ENCODE data around the gene BOLA1.

GRCh38 chr1:147624722-147625435, 45.4 kb downstream of the ACP6 start:
- RRBS, result 95% methylated on average over 3 of the region's 11 CpGs

DNA sequence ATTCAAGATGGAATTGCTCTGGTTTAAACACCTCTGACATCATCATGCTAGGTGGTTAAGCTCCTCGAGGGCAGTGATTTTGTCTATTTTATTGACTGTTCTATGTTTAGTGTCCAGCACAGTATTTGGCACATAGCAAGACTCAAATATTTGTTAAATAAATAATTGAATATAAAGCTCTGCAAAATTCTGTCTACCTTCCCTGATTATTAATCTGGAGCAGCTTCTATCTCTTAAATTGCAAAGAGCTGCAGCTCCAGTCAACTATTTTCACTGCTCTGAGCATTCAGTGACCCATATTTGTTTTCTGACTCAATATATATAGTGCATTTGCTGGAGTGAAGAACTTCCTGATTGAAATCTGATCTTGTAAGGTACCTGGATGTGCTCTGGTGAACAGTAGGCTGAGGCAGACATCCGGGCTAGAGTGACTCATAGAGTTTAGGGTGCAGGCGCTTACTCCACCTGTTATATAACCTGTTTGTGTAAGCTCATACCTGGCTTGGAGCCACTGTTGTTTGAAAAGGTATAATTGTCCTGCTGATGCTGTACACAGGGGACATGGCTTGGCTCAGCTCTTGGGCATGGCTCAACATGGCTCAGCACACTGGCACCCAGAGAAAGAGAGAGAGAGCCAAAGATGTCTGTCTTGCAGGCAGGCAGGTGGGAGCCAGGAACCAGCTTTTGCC, 43.5 kb downstream of the GJA5 start:
- RRBS, result no CpG with 5 or more reads among the region's 3 CpGs

GRCh38 chr1:147738756-147739107, 21.7 kb downstream of the GJA5 start:
- RRBS, result no CpG with 5 or more reads among the region's 5 CpGs

- RRBS, result no CpG with 5 or more reads among the region's 6 CpGs
Observed at GRCh38 chr1:147780831-147781719, 20.7 kb upstream of the GJA5 start.

GRCh38 chr1:147794441-147795031, 34.1 kb upstream of the GJA5 start:
- RRBS, result 81% methylated on average over 3 of the region's 10 CpGs

DNA sequence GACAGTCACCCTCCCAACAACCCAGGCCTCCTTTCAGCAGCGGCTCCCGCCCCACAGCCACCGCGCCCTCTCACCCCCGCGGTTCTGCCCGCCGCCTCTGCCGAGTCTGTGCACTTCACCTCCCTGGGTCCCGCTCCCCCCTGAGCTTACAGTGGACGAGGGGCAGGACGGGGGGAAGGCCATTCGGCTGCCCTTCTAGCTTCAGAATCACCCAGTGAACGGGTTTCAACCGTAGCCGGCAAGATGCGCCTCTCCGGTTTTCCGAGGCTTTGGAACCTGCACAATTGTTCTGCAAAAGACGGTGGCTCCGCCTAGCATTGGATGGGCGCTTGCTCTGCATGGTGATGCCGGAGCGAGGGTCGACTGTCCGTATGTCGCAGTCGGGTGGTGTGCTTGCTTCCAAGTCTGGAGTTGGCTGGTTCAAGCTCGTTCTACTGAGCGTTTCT, 86.5 kb downstream of the GPR89B start:
- RRBS, result no CpG with 5 or more reads among the region's 30 CpGs

DNA sequence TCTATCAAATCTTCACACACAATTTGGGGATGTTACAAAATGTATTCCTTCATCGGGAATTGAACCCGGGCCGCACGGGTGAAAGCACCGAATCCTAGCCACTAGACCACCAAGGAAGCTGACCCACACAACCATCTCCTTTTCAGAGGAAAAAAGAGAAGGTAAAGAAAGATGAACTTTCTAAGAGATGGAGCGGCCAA, 156.7 kb upstream of the NBPF11 start:
- RRBS, result no CpG with 5 or more reads among the region's 6 CpGs

DNA sequence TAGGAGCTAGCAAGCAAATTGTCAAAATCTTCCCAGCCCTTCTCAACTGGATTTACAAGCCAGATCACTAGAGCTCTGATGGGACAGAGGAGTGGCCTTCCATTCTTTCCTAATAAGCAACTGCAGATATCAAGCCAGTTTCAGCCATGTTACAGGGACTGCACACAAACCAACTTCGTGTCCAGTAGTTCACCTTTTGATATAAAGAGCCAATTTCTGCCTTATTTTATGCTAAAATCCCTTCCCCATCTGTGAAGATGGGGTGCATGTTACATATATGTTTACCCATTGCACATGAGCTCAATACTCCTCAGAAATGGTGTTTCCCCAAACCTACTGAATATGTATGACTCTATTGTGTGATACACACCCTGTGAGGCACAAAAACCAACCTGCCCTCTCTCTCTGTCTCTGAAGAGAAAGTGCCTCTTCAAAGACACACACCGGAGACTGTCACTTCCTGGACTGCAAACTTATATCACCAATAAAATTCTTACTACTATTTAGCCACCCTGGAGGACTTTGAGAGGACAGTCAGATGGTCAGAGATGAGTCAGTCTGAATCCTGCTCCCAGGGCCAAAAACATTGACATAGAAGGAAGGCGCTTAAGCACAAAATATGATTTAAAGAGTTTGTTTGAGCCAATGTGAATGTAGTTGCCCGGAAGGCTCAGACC, 110.5 kb downstream of the PPIAL4G start:
- RRBS, result no CpG with 5 or more reads among the region's 4 CpGs

- RRBS, result no CpG with 5 or more reads among the region's 9 CpGs
Observed at GRCh38 chr1:148373397-148373973, 109.6 kb downstream of the PPIAL4G start.

DNA sequence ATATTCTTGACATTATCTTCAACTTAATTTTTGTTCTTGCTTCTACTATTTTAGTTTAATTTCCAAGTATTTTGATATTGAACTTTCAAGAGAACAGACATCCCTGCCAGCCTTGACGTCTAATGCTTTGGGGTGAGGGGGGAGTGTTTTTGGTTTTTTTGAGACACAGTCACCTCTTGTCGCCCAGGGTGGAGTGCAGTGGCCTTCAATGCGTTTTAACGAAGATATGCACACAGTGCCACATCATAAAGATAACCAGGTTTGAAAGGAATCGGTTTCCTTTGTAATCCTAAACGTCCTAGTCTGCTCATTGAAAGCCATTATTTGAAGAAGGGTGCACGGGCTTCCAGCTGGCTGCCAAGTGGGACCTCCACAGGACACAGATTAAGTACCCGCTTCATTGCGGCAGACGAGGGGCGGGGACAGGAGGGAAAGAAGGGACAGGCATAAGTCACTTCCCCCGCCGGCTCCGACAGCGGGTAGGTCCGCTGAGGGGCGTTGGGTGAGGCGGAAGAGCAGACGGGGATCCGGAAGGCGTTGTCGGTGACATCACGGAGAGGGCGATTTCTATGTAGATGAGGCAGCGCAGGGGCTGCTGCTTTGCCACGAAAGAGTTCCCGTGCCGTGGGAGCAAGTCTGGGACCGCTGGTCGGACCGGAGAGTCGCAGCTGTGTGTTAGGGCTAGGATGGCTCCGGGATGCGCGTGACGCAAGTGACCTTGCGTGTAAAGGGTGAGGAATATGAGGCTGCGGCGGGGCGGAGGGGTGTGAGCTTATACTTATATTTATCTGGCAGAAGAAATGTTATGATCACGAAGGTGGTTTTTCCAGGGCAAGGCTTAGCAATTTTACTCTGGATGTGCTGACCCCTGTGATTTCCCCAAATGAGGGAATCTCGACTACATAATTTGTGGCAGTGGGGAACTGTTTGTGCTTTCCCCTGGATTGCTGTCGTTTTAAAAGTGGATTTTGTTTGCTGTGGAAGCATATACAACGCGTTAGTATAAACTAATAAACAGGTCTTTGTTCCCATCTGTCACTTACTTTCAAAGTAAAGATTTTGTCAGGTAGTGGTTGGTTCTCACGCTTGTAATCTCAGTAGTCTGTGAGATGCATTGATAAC, 80.8 kb downstream of the PPIAL4G start:
- RRBS, result no CpG with 5 or more reads among the region's 46 CpGs

GRCh38 chr1:148428151-148428670, 54.9 kb downstream of the PPIAL4G start:
- RRBS, result no CpG with 5 or more reads among the region's 4 CpGs

DNA sequence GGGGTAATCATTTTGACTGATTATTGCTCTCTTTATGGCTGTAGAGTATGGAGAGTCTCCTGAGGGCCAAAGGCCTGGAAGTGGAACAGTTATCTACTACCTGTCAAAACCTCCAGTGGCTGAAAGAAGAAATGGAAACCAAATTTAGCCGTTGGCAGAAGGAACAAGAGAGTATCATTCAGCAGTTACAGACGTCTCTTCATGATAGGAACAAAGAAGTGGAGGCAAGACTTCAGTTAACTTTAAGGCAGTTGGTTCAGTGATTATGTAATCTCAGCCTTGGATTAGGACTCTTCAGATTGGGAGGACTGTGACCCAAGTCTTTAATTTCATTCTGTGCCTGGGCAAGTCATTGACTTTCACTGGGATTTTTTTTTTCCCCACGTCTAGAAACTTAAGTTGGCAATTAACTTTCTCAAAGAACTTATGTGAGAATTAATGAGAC, 123.5 kb downstream of the PDE4DIP start:
- RRBS, result no CpG with 5 or more reads among the region's 3 CpGs

DNA sequence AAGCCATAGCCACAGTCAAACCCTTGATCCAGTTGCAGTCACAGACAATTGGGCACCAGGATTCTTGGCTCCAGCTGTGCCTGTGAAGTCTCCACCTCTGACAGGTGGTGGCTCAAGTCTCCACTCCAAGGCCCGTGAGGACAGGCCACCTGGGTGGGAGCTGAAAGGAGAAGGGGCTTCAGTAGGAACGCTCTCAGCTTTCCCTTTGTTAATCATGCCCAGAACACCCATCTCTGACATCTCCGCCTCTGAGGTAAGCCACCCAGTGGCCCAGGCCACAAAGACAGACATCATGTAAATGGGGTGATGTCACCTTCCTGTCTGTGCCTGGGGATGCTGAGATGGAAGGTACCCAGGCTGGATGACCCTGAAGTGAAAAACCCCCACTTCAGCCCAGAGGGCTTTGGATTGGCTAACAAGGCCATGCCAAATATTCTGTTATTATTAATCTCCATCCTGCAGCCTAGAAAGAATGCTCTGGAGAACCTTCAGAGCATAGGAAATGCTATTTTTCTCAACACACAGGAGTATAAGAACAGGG, 10.3 kb upstream of the NBPF9 start:
- RRBS, result no CpG with 5 or more reads among the region's 3 CpGs

DNA sequence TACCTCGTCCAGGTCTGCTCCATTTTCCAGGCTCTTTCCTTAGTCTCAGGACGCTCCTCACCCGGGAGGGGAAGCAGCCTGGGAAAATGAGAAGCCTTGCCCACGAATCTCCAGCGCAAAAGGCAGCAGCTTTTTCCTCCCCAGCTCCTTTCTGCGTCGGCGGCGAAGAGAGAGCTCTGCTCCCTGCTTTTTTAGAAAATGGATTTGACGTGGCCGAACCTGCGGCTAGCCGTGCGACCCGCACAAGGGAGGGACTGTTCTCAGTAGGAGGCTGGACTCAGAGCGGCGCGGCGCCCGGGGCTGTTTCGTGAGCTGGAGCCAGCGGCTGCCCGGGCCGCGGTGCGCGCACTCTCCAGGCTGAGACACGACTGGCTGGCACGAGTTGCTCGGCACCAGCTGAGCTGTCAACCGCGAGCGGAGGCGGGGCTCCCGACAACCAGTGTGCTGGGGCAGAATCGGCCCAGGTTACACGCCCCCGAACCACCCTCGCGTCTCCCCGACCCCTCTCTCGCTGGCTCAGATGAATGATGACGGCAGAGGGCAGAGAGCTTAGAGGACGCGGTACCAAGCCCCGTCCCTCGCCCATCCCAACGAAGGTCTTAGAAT, 104.9 kb upstream of the NOTCH2NLC start:
- RRBS, result no CpG with 5 or more reads among the region's 48 CpGs

DNA sequence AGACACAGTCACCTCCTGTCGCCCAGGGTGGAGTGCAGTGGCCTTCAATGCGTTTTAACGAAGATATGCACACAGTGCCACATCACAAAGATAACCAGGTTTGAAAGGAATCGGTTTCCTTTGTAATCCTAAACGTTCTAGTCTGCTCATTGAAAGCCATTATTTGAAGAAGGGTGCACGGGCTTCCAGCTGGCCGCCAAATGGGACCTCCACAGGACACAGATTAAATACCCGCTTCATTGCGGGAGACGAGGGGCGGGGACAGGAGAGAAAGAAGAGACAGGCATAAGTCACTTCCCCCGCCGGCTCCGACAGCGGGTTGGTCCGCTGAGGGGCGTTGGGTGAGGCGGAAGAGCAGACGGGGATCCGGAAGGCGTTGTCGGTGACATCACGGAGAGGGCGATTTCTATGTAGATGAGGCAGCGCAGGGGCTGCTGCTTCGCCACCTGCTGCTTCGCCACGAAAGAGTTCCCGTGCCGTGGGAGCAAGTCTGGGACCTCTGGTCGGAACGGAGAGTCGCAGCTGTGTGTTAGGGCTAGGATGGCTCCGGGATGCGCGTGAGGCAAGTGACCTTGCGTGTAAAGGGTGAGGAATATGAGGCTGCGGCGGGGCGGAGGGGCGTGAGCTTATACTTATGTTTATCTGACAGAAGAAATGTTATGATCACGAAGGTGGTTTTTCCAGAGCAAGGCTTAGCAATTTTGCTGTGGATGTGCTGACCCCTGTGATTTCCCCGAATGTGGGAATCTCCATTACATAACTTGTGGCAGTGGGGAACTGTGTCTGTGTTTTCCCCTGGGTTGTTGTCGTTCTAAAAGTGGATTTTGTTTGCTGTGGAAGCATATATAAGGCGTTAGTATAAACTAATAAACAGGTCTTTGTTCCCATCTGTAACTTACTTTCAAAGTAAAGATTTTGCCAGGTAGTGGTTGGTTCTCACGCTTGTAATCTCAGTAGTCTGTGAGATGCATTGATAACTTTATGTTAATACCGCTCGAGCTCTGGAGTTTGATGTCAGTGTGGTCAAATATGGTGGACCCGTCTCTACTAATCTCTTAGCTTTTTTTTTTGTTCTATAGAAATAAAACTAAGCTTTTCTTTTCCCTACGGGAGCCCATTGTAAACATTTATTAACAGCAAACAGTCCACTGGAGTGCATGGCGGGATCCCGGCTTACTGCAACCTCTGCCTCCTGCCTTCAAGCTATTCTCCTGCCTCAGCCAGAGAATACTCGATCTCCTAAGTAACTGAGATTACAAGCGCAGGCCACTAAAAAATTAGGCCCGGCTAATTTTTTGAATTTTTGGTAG, 52.9 kb downstream of the PPIAL4C start:
- RRBS, result no CpG with 5 or more reads among the region's 55 CpGs

DNA sequence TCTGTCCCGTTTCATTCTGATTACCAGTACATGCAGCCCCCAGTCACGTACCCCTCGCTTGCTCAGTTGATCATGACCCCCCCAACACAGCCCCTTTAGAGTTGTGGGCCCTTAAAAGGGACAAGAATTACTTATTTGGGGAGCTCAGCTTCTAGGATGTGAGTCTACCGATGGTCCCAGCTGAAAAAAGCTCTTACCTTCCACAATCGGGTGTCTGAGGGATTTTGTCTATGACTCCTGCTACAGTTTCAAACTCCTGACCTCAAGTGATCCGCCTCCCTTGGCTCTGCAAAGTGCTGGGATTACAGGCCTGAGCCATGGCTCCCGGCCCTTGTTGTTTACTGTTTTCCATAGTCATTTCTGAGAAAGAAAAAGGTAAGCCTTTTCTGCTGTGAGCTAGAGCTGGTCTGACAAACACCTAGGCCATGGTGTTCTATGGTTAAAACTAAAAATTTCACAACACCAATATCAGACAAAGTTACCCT, 57.5 kb downstream of the PPIAL4C start:
- RRBS, result no CpG with 5 or more reads among the region's 7 CpGs

GRCh38 chr1:149899264-149900641, at the start of gene BOLA1:
TSS of gene BOLA1 (plus strand) at chr1:149899568.
- RRBS, result 24% methylated on average over 13 of the region's 82 CpGs

GRCh38 chr1:149940439-149941761, 4.2 kb upstream of the MTMR11 start:
- RRBS, result no CpG with 5 or more reads among the region's 9 CpGs

- RRBS, result 2% methylated on average over 8 of the region's 11 CpGs
Observed at GRCh38 chr1:150066855-150067063, 817 bp upstream of the VPS45 start.

All from iris pigment epithelial cell (primary cell).